Gastroesophageal sphincter (tissue), 4 donors: ENCODE measurements around a stretch of chr1.

- PRO-cap: unidirectional peak, plus-strand start at chr1:54407028; unidirectional peak, minus-strand start at chr1:54407075
- RAMPAGE, long total RNA, 4 experiments: no peak in any of the 4 experiments
Measured at GRCh38 chr1:54406690-54407177, 141.3 kb upstream of the ACOT11 start.

GRCh38 chr1:54409333-54409861 lies 138.6 kb upstream of the ACOT11 start:
- PRO-cap: no peak
- RAMPAGE, long total RNA, 4 experiments: no peak in any of the 4 experiments

- PRO-cap: no peak
- RAMPAGE, long total RNA, 4 experiments: no peak in any of the 4 experiments
Measured at GRCh38 chr1:54479471-54479688, 68.6 kb upstream of the ACOT11 start.

- PRO-cap: bidirectional peak, plus-strand start at chr1:54488528, minus-strand start at chr1:54488312
- RAMPAGE, long total RNA, 4 experiments: no peak in any of the 4 experiments
Measured at GRCh38 chr1:54487361-54488785, 60.2 kb upstream of the ACOT11 start.

GRCh38 chr1:54743648-54744003 lies 20.7 kb downstream of the PARS2 start:
- PRO-cap: no peak
- RAMPAGE, long total RNA, 4 experiments: no peak in any of the 4 experiments

- PRO-cap: no peak
- RAMPAGE, long total RNA, 4 experiments: no peak in any of the 4 experiments
Measured at GRCh38 chr1:54794339-54795262, 6.5 kb downstream of the TTC22 start.

DNA sequence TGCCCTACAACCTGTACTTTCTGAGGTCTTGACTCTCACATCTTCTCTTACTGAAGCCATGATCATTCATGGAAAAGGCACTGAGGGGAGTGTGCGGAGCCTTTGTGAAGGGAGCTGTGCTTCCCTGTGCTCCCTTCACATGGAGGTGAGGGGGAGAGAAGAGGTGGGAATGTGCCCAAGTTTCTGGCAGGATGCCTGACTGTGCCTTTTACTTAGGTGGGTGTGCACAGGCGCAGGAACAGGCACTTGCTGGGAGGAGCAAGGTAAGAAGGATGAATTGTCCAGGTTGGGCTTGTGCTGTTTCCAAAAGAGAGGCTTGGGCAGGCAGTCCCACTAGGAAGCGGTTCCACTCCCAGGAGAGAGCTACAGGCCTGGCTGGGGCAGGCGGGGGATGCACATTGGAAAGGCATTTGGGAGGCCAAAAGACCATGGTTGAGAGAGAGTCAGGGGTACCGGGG lies 1.0 kb downstream of the TTC22 start:
- PRO-cap: no peak
- RAMPAGE, long total RNA, 4 experiments: no peak in any of the 4 experiments

DNA sequence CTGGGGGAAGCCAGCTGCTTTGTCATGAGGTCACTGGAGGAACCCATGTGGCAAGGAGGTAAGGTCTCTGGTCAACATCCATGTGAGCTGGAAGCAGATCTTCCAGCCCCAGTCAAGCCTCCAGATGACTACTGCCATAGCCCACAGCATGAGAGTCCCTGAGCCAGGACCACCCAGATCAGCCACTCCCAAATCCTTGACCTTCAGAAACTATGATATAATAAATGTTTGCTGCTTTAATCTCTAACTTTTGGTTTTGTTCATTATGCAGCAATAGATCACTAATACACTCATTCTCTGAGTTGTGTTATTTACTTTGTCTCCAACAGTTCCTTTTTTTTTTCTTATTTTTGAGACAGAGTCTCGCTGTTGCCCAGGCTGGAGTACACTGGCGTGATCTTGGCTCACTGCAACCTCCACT lies 27.8 kb downstream of the DHCR24 start:
- PRO-cap: no peak
- RAMPAGE, long total RNA, 4 experiments: no peak in any of the 4 experiments

- PRO-cap: no peak
- RAMPAGE, long total RNA, 4 experiments: no peak in any of the 4 experiments
Measured at GRCh38 chr1:54871189-54871970, 15.6 kb downstream of the DHCR24 start.

DNA sequence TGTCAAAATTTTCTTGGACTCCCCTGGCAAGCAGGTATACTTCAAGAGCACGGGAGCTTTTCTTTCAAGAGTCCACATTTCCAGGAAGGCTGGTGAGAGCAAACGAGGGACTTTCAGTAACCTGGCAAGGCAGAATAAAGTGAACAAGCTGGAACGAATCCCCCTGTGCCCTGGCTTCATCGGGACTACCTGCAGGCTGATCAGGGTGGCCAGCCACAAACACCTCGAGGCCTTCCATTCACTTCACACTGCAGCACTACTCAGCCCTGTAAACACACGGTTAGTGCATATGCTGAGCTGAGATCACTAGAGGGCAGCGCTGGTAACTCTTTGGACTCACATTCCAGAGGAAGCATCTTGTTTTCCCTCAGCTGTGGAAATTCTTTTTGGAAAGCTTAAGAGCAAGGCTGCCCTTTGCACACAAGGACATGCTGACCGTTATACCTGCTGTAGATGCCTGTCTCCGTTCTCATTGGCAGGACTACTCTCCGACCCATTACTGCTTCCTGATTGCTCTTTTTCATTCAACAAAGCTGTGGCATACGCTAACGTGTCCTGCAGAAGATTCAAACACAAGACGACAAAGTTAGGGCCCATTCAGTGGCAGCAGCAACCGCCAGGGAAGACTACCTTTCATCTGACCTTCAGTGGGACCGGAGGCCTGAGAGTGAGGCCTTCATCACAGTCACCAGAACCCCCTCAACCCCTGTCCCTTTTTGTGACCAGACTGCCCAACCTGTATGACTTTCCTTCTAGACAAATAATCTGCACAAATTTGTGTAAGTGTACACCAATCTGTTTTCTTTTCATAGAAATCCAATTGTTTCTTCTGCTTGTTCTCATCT lies 32.2 kb downstream of the PCSK9 start:
- PRO-cap: no peak
- RAMPAGE, long total RNA, 4 experiments: no peak in any of the 4 experiments

DNA sequence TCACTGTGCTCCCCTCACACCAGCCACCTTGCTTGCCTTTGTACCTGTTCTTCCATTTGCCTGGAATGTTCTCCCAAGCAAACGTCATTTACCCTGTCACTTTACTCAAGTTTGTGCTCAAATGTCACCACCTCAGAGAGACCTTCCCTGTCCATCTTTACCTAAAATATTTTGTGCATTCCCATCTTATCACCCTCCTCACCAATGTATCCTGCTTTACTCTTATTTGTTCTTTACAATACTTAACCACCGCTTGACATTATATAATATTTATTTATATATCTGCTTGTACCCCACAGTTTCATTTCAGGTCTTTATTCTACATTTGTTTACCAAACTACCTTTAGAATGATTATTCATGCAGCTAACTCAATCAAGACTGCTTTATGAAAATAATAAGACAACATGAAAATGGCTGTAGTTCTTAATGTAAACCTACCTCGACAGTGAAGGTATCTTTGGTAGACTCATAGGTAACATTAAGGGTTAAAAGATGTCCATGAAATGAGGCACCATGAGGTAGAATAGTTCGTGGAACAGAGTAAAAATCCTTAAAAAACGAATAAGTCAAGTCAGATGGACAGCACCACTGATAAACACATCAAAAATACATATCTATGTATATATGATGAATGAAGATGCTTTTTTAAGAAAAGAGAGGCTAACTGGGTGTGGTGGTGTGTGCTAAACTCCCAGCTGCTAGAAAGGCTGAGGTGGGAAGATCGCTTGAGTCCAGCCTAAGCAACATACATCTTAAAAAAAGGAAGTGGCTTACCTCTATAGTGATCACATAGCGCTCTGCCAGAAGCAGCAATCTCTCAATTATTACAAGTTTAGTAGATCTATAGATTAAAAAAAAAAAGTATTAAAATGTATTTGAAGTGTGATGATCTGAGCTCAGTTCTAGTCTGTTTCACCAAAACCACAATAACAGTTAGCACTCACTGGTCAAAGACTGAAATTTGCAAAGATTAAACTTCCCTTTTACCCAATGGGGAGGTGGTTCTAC lies 76.7 kb downstream of the USP24 start:
- PRO-cap: no peak
- RAMPAGE, long total RNA, 4 experiments: no peak in any of the 4 experiments

- PRO-cap: no peak
- RAMPAGE, long total RNA, 4 experiments: no peak in any of the 4 experiments
Measured at GRCh38 chr1:55155432-55155691, 59.8 kb downstream of the USP24 start.

GRCh38 chr1:55464394-55465056 lies 249.4 kb upstream of the USP24 start:
- PRO-cap: no peak
- RAMPAGE, long total RNA, 4 experiments: no peak in any of the 4 experiments

DNA sequence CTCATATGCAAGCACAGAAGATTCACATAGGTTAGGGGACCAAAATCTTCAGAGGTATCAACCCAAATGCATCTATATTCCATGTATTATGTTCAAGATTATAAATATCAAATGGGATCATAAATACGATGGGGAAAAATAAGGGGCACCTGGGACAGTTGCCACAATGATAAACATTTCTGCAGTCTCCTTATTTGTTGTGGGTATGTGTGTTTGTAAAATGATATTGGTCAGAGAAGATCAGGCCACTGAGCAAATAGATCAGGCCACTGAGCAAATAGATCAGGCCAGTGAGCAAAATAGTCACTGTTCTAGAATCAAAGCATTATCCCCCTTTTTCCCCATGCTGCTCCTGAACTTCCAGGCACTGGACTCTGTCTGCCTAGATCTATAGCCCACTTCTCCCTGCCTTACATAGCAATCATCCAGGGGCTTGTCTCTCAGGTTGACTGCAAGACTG lies 599.8 kb upstream of the USP24 start:
- PRO-cap: no peak
- RAMPAGE, long total RNA, 4 experiments: no peak in any of the 4 experiments

DNA sequence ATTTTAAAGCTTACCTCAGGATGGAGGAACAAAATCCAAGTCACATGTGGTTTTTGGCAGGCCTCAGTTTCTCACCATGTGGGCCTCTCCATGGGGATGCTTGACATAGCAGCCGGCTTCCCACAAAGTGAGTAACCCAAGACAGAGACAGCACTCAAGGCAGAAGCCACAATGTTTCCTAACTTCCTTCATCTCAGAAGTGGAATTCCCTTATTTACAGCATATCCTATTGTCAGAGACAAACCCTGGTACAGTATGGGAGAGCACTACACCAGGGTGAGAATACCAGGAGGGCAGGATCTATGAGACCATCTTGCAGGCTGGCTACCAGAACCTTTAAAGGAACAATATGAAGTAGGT lies 483.0 kb downstream of the PLPP3 start:
- PRO-cap: no peak
- RAMPAGE, long total RNA, 4 experiments: no peak in any of the 4 experiments

GRCh38 chr1:56376487-56377249 lies 202.7 kb downstream of the PLPP3 start:
- PRO-cap: no peak
- RAMPAGE, long total RNA, 4 experiments: no peak in any of the 4 experiments

- PRO-cap: no peak
- RAMPAGE, long total RNA, 4 experiments: no peak in any of the 4 experiments
Measured at GRCh38 chr1:56397724-56398086, 181.7 kb downstream of the PLPP3 start.

DNA sequence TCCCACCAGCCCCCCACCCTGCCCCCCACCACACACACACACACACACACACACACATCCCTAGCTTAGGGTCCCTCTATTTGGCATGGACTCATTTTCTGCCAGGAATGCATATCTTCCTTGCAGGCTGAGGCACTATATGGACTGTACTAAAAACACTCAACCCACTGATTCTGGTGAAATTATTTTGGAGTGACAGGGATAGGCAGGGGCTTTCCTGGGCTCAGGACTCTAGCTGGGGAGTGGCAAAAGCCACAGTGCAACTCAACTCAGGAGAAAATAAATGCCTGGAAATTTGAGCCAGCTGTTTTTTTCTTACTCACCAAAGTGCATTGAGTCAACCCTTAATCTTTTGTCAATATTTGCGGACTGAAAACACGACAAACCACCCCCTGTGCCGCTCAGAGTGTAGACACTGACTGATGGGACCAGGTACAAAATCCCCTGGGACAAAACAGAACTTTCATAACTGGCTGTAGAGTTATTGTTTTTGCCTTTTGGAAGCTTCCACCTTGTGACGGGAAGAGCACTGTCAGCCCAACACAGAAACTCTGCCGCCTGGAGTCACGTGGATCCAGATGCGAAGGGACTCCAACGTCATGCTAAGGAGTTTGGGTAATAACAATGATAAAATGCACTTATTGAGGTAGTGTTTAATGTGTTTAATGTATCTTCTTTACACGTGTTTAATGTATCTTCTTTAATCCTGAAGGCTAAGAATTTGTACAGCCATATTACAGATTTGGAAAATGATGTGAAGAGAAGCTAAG lies 164.6 kb downstream of the PLPP3 start:
- PRO-cap: no peak
- RAMPAGE, long total RNA, 4 experiments: no peak in any of the 4 experiments

DNA sequence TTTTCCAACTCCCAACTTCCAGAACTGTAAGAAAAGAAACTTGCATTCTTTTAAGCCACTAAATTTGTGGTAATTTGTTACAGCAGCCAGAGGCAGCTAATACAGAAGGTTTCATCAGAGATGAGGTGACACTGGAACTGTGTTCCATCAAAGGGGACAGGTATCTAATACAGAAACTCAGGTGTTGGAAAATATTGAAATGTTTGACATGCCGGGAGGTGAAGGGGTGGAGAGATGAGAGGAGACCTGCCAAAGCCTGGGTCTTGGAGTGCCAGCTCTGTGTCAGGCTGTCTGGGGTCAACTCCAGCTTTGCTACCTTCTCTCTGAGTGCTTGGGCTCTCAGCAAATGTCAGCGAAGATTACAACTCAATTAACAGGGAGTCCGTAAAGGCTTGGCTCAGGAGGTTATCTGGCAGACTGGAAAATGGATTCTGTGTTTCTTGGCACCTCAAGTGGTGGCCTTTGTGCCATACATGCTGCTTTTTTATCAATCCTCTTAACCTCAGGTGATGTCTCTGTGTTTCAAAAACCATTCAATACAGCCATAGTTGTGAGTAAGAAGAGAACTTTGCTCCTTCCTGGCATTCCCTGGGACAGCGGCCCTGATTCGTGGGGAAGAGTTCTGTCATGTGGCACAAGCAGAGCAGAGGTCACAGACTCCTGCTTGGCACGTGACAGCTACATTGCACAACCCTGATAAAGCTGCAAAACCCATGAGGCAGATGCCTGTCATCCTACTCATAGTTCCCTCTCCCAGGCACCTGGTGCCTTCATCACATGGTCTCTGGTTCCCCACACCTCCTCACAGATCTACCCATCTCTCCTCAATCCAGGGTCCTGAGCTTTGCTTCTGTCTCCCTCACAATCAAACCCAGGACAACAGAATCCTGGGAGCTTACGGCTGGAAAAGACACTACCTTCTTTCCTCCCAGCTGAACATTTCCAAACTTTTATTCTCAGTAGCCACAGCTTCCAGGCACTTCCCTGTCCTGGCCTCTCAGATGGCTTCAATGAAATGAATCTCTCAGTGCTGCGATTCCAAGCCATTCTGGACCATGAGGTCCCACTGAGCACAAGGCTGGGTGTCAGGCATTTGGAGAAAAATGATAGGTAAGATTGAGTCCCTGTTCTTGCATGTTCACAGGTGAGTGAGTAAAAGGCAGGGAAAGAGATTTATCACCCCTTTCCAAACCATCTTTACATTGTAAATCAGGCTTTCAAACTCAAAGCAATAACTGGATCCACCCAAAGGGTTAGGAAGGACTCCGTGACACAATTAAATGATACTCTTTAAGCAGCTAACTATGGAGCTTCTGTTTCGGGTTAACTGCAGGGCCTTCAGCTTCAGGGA lies 70.9 kb downstream of the PLPP3 start:
- PRO-cap: no peak
- RAMPAGE, long total RNA, 4 experiments: no peak in any of the 4 experiments

DNA sequence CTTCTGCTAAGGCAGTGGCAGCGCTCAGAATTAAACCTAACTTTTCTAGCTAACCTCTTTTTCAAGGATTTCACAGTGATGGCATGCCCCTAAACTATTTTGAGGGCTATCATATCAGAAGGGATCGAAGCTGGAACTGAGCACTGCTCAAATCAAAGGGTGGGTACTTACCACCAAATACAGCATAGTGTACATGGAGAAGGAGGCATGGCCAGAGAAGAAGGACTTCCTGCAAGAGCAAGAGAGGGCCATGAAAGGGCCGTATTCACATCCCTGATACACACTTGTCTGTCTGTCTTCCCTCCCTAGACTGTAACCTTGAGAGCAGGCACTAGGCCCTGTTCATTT lies 55.7 kb downstream of the PLPP3 start:
- PRO-cap: no peak
- RAMPAGE, long total RNA, 4 experiments: no peak in any of the 4 experiments